NCI-H460 (cell line): ENCODE data around the genes TMEM14A, GCLC and FAM83B.

DNA sequence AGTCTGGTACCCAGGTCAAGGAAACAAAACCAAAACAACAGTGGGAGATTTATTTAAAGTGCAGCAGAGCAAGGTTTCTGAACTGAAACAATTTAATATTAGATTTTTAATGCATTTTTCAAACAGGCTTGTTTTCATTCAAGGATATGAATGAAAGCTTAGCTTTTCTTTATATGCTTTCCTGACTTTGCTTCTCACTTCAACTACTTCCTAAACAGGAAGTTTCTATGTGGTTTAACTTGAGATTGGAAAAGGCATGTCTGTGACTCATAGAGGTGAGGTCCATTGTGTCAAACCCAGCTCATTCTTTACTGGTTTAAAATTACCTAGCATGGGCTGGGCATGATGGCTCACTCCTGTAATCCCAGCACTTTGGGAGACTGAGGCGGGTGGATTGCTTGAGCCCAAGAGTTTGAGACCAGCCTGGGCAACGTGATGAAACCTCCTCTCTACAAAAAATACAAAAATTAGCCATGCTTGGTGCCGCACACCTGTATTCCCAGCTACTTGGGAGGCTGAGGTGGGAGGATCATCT lies 34.4 kb downstream of the EFHC1 start:
RAMPAGE:
- cytosol, long total RNA = no peak
- long total RNA = no peak
- nucleus, long total RNA = no peak

DNA sequence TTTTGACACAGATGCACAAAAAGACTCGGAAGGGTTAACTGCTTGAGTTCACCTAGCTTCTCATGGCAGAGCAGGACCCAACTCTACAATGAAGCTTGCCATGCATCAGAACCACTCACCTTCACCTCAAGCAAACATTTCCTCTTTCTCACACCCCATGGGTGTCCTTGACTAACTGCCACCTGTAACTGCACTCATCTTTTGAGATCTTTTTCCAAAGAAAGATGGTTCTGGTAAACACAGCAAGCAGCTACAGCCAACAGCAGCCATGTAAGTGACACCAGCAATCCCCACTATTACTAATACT lies 76.5 kb downstream of the EFHC1 start:
RAMPAGE:
- cytosol, long total RNA = no peak
- long total RNA = no peak
- nucleus, long total RNA = no peak

DNA sequence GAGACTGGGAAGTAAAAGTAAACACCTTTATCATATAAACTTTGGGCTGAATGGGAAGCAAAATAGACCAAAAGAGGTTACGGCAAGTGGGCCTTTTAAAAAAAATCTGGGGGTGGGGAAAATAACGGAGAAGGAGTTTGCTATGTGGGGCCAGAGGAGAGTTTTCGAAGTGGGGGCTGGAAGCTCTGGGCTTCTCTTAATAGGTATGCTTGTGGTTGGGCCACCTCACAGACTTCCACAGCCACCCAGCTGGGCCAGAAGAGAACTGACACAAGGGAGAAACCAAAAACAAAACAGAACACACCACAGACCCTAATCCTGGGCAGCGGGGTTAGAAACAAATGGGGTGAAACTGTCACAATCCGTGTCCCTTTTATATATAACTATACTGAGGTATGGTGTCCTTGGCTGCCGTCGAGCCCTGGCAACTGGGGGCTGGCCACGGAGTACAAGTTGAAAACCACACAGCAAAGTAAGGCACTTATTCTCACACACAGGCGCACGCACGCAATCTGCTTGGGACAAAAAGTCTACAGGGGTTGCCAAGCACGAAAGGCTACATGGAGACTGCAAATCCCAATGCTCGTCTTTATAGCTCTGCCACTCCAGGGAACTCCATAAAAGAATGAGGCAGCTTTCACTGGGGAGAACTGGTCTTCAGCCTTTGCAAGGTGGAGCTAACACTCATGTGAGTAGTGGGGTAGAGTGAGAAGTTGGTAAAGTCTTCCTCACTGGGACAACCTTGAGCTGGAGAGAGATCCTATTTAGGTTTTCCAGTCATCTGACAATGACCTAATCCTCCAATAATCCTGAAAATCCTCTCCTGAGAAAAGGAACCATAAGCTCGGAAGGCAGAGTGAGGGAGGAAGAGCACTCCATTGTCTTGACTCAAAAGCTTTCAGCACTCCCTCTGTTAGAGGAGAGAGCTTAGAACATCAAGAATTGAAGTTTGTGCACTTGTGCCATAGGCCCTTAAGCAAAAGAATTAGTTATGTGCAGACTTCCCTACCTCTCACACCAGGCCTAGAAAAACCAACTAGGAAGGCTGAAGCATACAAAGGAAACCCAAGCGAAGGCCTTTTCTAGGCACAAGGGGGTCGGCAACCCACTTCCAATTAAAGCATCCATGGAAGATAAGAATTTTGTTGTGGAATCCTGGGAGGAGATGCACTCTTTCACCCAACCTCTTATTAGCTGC lies 78.1 kb downstream of the TRAM2 start:
RAMPAGE:
- cytosol, long total RNA = no peak
- long total RNA = no peak
- nucleus, long total RNA = no peak

DNA sequence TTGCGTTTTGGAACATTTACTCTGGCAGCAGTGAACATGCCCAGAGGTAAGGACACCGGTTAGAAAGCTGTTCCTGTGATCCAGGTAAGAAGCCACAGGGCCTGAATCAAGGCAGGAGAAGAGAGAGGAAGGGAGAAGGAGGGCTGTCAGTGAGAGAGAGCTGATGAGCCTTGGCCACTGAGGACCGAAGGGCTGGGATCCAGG lies 58.5 kb downstream of the TRAM2 start:
RAMPAGE:
- cytosol, long total RNA = no peak
- long total RNA = no peak
- nucleus, long total RNA = no peak

DNA sequence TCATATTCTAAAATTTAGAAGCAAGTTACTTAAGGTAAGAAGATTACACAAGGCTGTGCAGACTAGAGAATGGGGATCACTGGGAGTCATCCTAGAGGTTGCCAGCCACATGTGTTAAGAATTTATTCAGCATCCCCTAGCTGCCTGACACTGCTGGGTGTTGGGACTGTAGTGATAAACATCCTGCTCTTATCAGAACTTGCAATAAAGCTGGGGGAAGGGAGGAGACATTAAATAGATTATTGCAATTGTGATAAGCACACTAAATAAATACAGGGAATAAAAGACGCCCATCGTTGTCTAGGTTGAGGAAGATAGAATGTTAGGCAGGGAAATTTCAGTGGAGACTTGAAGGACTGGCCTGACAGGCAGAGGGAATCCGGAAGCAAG lies 33.1 kb upstream of the TRAM2 start:
RAMPAGE:
- cytosol, long total RNA = no peak
- long total RNA = no peak
- nucleus, long total RNA = no peak

DNA sequence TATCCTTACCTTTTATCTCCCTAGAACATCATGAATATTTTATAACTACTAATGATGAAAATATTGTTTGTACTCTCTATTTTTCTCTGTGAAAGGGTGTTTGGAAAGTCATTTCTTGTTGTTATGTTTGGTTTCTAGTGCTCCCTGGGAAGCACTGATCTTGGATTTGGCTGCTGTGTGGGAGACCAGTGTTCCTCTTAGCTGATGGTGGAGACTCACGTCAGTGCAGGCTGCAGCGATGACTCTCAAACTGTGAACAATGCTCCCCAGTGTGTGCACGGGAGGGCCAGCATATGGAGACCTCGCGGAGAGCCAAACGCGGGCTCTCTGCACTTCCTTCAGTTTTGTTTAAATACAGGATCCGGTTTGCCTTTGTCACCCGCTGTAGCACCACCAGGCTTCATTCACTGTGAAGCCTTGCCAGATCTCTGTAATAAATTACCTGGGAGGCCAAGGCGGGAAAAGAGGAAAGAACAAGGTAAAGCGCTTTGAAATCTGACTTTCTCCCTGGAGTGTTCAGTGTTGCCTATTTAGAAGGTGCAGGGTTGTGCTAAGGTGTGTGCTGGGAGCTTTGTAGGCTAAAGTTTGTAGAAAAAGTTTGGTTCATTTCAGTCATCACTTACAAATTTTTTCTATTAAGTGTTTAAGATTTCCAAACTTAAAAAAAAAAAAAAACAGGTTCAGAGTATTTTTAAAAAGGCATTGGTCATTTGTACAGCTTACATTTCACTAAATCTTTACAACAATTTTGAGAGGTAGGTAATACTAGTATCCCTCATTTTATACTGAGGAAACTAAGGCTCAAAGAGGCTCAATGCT lies 30.7 kb upstream of the TMEM14A start:
RAMPAGE:
- cytosol, long total RNA = no peak
- long total RNA = no peak
- nucleus, long total RNA = no peak

DNA sequence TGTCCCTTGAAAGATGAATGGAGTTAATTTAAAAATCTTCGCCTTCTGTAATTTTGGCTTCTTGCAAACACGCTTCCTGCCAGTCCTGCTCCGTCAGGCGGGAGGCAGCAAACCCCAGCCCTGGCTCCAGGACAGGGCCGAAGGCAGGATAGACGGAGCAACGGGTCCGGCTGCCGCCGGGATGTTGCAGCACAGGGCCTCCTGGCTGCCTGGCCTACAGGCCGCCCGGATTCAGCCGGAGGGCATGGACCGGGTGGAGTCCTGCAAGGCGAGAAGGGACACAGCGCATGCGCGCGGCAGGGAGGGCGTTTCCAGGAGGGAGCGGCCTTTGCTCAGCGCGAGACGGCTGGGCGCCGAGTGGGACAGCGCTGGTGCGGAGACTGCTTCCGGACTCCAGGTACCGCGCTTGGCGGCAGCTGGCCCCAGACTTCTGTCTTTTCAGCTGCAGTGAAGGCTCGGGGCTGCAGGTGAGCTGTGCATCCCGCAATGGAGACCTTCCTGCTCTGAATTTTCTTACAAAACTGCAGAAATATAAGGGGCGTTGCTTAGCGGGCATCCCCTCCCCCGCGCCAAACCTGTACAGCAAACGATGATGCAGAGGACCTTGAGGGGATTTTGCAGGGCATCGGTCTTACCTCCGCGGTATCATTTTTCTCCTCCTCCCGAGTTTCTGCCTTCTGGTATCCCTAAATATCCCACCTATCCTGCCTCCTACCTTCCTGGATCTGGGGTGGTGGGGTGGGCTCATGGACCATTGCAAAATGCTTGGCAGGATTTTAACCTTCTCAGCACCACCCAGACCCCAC lies at the start of gene TMEM14A:
Gene TMEM14A, plus strand, starts transcription at position 335 of the 806 bp plus-strand sequence.
RAMPAGE:
- cytosol, long total RNA = start-site peak on the plus strand centred at position 361 of the sequence, 57 bp wide, 629 and 836 reads in 2 replicates
- long total RNA = start-site peak on the plus strand centred at position 338 of the sequence, 48 bp wide, 84 and 565 reads in 2 replicates
- nucleus, long total RNA = start-site peak on the plus strand centred at position 363 of the sequence, 50 bp wide, 464 and 92 reads in 2 replicates

DNA sequence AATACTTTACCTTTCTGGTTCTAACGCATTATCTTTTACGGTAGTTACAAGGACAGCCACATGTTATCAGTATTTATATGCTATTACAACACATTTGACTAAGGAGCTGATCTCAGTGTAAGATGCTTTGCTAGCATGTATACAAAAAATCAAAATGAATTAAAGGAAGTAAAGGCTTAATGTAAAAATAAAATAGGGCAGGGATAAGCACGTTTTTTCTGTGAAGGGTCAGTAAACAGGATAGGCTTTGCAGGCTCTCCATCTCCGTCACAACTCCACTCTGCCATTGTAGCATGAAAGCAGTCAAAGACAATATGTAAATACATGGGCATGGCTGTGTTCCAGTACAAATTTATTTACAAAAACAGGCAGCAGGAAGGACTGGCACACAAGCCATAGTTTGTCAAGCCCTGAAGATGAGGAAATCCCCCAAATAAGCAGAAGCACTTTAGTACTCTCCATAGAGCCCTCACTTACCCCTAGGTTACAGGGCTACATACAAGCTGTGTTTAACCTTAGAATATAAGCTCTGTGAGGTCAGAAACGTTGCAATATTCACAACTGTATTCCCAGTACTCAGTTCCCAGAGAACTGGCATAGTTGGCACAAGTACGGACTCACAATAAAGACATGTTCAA lies 5.4 kb downstream of the CILK1 start:
RAMPAGE:
- cytosol, long total RNA = no peak
- long total RNA = no peak
- nucleus, long total RNA = no peak

GRCh38 chr6:53282669-53283156 lies 66.0 kb downstream of the ELOVL5 start:
RAMPAGE:
- cytosol, long total RNA = no peak
- long total RNA = no peak
- nucleus, long total RNA = no peak

RAMPAGE:
- cytosol, long total RNA = no peak
- long total RNA = no peak
- nucleus, long total RNA = no peak
Observed at GRCh38 chr6:53342871-53343479, 5.8 kb downstream of the ELOVL5 start.

RAMPAGE:
- cytosol, long total RNA = no peak
- long total RNA = no peak
- nucleus, long total RNA = no peak
Observed at GRCh38 chr6:53431266-53431761, 82.6 kb upstream of the ELOVL5 start.

DNA sequence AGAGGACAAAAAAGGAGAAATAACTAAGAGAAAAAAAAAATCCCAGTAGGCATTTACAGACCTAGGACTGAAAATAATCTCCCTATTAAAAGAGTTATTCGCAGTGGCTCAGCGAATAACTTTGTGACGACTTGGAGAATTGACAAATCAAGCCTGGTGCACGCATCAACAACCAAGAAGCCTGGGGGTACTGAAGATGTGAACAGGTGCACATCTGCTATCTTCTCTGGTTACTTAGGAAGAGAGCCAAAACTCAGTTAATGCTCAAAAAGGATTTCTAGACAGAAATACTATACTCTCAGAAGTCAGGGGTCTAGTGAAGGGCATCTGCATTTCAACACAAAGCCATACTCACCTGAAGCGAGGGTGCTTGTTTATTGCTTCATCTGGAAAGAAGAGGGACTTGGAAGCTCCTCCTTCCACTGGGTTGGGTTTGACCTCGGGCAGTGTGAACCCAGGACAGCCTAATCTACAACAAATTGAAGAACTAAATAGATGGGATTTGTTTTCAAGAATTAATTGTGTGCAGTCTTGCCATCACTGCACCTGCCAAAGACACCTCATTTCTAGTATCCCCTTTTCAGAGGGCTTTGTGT lies 29.0 kb downstream of the GCLC start:
RAMPAGE:
- cytosol, long total RNA = no peak
- long total RNA = no peak
- nucleus, long total RNA = no peak

DNA sequence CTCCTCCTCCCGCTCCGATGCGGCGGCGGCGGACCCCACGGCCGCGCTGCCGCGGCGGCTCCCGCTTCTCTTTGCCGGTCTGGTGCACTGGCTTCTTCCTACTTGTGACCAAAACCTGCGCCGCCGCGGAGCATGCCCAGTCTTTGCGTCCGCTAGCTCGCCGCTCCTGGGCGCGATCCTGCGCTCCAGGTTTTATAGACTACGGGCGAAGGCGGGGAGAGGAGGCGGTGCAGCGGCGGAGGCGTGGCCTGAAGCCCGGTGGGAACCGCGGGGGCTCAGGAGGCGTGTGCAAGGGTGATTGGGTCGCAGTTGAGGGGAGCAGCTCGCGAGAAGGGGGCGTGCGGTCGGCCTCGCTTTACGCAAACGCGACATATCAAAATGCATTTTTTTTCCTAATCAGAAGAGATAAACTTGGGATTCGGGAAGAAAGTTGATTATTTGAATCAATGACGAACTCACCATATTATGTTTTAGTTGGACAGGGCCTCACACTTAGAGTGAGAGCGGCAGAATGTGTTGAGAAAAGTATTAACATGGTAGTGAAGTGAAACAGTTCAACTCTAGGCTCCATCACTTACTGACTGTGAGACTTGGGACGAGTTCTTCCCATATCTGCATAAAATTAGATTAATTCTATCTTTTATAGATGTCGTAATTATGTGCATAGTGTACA lies at the start of gene GCLC:
Gene GCLC, minus strand, starts transcription at position 168 of the 673 bp plus-strand sequence.
RAMPAGE:
- cytosol, long total RNA = no peak
- long total RNA = no peak
- nucleus, long total RNA = no peak

GRCh38 chr6:53792681-53793162 lies 2.1 kb upstream of the LRRC1 start:
RAMPAGE:
- cytosol, long total RNA = no peak
- long total RNA = no peak
- nucleus, long total RNA = no peak

DNA sequence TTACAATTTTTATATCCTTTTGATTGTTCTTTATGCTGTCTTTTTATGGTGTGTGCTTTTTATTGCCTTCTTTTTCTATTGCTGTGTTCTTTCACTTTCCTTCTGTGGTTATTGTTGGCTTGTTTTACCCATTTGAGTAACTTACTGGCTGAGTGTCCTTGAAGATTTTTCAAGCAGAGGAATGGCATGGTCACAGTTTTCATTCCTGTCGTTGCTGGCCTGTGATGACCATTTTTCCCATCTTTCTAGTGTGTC lies 30.9 kb downstream of the LRRC1 start:
RAMPAGE:
- cytosol, long total RNA = no peak
- long total RNA = no peak
- nucleus, long total RNA = no peak

GRCh38 chr6:54010882-54011180 lies 100.4 kb upstream of the MLIP start:
RAMPAGE:
- cytosol, long total RNA = no peak
- long total RNA = no peak
- nucleus, long total RNA = no peak

RAMPAGE:
- cytosol, long total RNA = no peak
- long total RNA = no peak
- nucleus, long total RNA = no peak
Observed at GRCh38 chr6:54053938-54054483, 57.2 kb upstream of the MLIP start.

DNA sequence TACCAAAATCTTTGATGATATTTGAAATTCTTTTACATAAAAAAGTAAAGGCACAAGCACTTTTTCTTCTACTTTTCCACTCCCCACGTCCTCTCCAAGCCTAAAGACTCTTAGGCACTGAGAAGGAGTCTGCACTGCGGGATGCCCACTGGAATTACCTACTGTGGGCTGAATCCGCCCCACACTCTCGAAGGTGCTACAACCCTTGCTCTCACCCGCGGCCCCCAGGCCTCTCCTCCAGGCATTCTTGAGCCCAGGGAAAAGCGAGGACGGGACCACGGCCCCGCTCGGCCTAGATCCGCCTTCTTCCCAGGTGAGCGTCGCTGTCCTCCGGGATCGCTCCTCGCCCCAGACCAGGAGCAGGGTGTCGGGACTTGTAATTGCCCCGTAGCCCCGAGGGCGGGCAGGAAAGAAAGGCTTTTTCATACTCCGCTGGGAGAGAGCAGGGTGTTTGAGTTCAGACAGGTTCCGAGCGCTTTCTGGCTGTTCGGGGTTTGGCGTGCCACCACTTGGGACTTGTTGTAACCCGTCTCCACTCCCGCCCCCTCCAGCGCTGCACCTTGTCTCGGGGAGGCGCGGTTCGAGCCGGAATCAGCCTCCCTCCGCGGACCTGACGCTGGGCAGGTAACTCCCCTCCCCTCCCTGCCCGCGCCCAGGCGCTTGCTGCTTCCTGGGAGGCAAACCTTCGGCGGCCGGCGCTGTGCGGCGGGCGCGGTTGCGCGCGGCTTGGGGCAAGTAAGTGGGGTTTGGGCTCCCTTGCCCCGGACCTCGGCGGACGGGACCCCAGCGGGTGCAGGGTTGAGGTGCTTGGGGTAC lies at the start of gene FAM83B:
Gene FAM83B, plus strand, starts transcription at position 680 of the 816 bp plus-strand sequence.
RAMPAGE:
- cytosol, long total RNA = no peak
- long total RNA = no peak
- nucleus, long total RNA = no peak

RAMPAGE:
- cytosol, long total RNA = no peak
- long total RNA = no peak
- nucleus, long total RNA = no peak
Observed at GRCh38 chr6:55567717-55567916, 11.4 kb downstream of the HMGCLL1 start.

DNA sequence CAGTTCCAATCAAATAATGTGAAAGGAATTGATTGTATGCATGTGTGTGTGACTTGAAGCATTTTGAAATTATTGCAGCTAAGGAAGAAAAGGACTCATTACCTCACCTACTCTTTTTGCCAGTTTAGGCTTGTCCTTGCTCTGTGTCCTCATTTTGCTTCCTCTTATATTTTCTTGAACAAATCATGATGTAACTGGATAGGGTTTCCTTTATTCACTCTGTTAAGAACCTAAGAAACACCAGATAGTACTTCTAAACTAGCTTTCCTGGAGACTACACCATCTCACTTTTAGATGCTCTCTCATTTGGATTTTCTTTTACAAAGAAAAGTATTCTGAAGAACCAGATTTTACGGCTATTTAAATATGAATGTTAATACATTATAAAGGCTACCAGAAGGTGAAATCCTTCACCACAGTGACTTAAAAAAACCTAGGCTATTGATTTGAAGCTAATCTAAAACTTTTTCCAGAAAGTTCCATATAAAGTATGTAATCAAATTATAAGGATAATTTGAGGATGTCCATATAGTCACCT lies 2.4 kb downstream of the COL21A1 start:
RAMPAGE:
- cytosol, long total RNA = no peak
- long total RNA = no peak
- nucleus, long total RNA = no peak